Choroid plexus epithelial cell (primary cell): ENCODE measurements around a stretch of chr2.

DNA sequence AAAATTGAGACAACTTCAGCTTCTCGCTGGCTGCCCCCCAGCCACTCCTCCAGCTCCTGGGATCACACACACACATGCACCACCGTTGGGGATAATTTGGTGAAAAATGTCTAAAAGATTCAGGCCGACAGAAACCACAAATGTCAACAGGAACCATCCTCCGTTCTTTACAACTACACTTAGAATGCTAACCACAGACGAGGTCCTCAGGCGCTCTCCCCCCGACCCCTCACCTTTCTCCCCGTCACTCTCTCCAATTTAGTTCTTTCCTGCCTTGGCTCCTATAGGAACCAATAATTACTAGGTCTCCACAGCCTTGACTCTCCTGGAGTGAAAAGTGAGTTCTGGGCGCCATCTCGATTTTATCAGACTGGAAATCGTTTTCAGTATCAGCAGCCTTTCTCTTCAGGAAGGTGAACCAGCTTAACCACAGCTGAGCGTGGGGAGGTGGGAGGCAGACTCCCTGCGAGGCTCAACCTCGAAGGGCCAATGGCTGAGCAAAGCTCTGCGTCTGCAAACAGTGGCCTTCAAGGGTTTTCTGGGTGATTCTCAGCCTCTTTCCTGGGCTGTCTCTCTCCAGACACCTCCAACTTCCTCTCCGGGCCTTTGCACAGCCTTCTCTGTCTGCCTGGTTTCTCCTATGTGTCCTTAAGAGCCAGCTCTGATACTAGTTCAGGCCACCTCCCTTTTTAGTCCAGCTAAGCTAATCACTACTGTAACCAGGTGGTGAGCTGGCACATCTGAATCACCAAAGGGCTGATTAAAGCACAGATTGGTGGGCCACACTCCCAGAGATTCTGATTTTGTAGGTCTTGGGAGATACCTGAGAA lies 115.7 kb upstream of the COPS8 start:
- RRBS, result no CpG with 5 or more reads among the region's 16 CpGs

GRCh38 chr2:236971858-236972373 lies 113.8 kb upstream of the COPS8 start:
- RRBS, result 93% methylated on average over 1 of the region's 20 CpGs

- RRBS, result no CpG with 5 or more reads among the region's 6 CpGs
Measured at GRCh38 chr2:236976379-236977013, 109.2 kb upstream of the COPS8 start.

- RRBS, result no CpG with 5 or more reads among the region's 15 CpGs
Measured at GRCh38 chr2:237204807-237205663, 119.3 kb downstream of the COPS8 start.

DNA sequence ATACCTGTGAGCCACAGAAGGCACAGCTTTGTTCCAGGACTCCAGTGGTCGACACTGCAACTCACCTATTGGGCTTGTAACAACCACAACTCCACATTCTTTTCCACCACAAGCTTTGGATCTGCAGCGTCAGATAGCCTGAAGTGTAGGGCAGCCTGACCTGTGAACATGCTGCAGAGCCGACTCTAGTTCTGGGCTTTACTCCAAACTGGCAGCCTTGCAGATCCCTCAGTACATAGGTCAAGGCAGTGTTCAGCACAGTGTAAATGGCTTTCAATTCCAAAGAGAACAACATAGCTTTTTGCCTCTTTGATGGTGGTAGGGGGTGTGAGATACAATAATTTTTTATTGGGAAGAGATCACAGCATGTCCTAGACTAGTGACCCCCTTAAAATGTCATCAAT lies 149.7 kb downstream of the COPS8 start:
- RRBS, result no CpG with 5 or more reads among the region's 3 CpGs

DNA sequence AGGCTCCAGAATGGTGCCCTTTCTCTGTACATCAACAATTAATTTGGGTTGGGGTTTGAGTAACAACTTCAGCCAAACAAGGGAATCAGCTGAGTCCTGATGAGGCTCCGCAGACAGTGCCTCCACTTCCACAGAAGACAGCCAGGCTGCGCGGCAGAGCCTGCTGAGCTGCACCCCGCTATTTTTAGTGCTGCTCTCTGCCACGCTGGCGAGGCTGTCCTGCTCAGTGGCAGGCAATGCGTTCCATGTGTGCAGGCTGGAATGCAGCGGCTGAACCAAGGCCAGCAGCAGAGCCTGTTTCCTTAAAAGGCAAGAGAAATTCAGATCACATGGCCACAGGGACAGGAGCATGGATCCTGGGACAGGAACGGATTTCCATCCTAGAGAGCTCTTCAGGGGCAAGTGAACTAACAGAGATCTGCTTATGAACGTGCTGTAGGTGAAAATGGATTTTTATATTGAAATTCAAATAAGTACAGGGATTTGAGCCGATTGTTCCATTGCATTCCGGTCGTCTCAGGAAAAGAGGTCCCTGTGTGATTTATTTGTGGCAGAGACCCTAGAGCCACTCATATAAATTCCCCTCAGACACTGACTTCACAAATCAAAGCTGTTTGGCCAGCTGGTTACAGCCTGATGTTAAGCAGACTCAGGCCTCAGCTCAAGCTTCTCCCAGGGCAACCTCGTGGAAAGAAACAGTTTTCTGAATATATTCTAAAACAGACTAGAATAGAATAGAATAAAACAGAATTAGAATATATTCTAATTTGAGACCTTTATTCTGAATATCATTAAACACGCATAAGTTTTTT lies 98.6 kb downstream of the COL6A3 start:
- RRBS, result no CpG with 5 or more reads among the region's 15 CpGs

GRCh38 chr2:237325954-237326814 lies 87.8 kb downstream of the COL6A3 start:
- RRBS, result no CpG with 5 or more reads among the region's 10 CpGs

- RRBS, result no CpG with 5 or more reads among the region's 31 CpGs
Measured at GRCh38 chr2:237340209-237341282, 73.4 kb downstream of the COL6A3 start.

- RRBS, result 94% methylated on average over 5 of the region's 13 CpGs
Measured at GRCh38 chr2:237372165-237372539, 41.8 kb downstream of the COL6A3 start.

DNA sequence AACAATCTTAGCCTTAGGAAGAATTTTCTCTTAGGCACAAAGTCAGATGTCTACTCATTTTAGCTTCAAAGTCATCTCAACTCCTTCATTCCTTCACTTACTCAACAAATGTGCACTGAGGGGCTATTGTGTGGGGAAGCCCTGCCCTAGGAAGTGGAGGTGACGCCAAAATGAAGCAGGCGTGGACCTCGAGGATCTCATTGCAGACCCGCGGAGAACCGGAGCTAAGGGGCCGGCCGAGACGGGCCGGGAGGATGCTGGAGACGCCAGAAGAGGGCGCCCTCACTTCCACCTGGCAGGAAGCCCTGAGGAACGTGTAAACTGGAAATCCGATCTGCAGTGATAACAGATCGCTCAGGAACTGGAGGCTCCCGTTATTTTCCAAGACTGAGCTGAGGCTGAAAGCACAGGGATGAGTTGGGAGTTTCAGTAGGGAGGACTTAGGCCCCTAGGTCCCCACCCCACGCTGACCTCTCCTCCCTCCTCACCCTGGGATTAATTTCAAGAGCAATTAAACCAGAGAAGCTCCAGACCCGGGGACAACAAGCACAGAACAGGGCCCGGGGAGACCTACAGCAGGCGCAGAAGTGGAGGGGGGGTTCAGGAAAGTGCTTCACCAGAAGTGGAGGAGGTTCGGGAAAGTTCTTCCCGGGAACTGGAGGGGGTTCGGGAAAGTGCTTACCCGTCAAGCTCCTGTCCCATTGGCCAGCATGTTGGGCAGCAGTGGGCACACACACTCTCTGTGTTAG lies 7.7 kb upstream of the COL6A3 start:
- RRBS, result 29% methylated on average over 4 of the region's 24 CpGs

DNA sequence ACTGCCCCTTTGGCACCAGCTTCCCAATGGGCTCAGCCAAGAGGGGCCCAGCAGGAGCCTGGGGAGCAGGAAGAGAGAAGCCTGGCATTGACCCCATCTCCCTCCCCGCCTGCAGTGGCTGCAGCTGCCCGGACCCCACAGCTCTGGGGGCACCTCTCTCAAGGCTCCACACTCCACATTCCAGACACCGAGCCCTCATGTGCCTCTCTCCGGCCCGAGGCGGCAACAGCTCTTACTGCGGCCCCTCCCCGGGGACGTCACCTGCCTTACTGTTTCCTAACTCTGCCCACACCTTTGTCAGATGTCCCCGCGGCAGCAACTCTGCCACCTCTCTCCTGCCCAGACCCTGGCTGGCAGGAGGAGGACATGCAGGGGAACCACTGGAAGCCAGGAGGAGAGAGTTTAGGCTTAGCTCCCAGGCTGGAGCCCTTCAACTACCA lies 13.6 kb upstream of the MLPH start:
- RRBS, result 98% methylated on average over 3 of the region's 11 CpGs

- RRBS, result no CpG with 5 or more reads among the region's 7 CpGs
Measured at GRCh38 chr2:237476108-237476371, 11.0 kb upstream of the MLPH start.

DNA sequence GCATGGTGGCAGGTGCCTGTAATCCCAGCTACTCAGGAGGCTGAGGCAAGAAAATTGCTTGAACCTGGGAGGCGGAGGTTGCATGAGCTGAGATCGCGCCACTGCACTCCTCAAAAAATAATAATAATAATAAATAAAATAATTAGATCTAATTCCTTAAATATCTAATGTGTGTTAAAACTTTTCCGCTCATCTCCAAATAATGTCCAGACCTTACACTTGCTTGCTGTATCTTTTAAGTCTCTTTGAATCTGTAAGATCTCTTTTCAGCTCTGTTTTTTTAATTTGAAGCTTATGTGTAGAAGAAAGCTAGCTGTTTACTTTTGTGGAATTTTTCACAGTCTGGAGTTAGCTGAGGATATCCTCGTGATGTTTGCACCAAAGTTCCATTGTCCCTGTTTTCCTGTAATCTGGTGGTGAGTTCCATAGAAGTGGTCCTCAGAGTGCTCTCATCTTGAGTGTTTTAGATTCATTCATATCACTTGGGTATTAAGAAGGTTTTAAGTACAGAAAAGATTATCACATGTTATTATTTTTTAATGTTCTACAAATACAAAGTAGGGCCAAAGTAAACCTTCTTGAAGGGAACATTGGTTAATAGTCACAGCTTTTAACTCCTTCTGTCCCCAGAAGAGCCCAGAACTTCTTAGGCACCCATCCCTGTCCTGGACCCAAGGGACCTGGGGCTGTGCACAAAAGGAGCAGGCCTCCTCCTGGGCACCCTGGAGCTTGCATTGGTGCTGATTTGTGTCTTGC lies 14.8 kb downstream of the MLPH start:
- RRBS, result no CpG with 5 or more reads among the region's 5 CpGs

- RRBS, result under 1% methylated on average over 7 of the region's 23 CpGs
Measured at GRCh38 chr2:237669386-237670267, 42.2 kb downstream of the LRRFIP1 start.

- RRBS, result no CpG with 5 or more reads among the region's 11 CpGs
Measured at GRCh38 chr2:237676303-237676696, 48.9 kb downstream of the LRRFIP1 start.

DNA sequence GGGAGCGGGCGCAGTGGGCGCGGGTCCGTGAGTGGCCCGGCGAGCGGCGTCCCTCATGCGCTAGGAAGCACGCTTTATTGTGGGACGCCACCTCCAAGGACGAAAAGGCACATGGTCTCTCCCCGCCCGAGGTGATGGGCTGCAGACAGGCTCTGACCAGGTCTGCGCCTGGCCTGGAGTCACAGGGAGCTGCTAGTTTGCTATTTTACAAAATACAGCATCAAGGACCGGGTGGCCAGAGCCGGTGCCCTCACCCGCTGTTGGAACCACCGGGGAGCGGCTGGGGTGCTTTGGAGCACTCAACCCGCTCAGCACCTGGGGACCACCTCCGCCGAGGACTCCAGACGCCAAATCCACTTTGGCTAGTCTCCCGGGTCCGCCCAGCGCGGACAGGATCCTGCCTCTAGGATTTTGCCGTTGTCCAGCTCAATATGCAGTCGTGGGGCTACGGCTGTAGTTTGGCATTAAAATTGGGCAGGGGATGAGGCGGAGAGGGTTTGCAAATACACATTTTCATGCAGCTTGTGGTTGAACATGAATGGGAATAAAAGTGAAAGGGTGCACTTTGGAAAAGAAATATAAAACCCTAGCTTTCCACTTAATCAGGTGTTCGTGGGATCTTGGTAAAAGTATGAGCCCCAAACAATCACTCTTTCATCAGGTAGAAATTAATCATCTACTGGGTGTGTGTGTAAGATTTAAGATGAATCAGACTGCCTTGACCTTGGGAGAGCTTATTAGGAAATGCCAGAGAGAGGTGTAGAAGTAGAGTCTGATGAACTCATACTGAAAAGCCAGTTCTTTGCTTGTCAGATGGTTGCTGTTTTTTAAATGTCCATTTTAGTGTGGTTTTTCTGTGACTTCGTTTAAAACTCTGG lies 65.5 kb downstream of the LRRFIP1 start:
- RRBS, result under 1% methylated on average over 10 of the region's 35 CpGs

DNA sequence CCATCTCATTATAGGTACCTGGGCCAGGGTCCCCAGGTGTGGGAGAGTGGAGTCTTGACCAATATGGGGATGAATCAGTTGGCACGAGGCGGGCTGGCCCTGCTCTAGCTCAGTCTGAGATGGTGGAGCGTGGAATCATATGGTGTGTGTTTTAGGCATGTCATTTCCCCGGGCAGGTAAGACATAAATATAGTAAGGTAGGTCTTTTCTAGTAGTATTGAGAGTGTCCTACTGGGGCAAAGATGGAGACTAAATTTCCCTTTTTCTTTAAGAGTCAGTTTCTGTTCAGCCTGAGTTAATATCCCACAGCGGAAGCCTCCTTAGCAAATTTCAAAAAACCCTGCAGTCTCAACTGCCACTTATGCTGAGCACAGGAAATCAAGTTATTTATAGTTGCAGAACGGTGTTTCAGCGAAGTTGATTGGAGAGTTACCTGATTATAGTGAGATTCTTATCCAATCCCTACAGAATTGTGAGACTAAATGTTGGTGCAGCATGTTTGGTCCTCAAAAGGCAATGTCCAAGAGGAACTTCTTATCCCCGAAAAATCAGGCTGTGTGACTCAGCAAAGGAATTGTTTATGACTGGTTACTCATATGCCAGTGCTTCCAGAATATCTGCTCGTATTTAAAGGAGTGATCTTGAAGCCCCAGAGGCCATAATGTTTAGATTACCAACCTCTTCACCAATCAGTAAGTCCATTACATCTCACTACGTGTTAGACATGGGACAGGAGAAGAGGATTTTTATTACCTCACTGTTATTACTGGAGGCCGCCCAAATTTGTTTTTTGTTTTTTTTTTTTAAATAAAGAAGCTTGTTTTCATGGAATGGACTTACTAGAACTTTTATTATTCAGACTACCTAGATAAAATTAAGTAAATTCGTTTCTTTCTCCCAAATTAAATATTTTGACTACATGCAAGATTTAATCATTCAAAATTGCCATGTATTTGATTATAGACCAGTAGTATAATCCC lies 67.9 kb downstream of the LRRFIP1 start:
- RRBS, result no CpG with 5 or more reads among the region's 12 CpGs

GRCh38 chr2:237715522-237716159 lies 82.9 kb upstream of the RBM44 start:
- RRBS, result 50% methylated on average over 6 of the region's 13 CpGs

GRCh38 chr2:237763834-237764333 lies 34.7 kb upstream of the RBM44 start:
- RRBS, result no CpG with 5 or more reads among the region's 10 CpGs

DNA sequence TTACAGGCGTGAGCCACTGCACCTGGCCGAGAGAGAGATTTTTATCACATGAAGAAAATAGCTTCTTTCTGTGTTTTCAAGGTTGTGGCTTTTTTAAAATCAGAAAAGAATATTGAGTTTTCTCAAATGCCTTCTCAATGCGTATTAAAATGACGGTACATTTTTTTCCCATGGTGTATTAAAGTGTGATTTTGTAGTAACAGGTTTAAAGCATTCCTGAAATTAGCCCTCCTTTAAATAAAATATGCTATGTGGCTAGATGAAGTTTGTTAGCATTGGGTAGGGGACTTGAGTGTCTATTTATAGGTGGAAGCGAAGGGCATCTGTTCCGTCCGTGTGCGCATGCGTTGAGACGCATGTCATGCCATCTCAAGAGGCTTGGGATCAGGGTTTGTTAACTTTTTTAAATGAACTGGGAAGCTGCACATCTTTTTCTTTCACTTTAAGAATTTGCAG lies 39.9 kb downstream of the RAMP1 start:
- RRBS, result no CpG with 5 or more reads among the region's 10 CpGs